ENCODE measurements around the genes SGMS2, CFI, RRH and ALPK1.

DNA sequence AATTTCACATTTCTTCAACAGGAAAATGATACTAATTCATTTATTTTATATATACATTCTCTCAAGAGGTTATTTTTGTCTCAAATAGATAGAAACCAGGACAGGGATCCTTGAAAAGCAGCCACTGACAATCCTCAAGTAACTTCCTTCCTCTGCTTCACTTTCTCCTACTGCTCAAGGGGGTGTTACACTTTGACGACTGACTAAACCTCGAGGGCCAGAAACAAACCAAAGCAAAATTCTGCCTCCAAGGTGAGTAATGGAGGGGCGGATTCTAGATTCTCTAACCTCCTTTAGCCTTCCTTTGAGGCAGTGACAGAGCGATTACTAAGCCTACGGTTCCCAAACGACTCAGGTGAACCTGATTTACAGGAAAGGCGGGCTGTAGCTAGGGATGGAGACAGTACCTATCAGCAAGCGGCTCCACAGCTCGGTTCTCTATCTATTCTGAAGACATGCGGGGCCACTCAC, 589 bp downstream of the TBCK start:
- PRO-cap, 4 experiments = no peak in any of the 4 experiments
- RAMPAGE, long total RNA, 2 experiments = no peak in any of the 2 experiments
- RRBS = no CpG with 5 or more reads among the region's 10 CpGs

GRCh38 chr4:106317050-106317600, 775 bp downstream of the AIMP1 start:
- PRO-cap, 4 experiments = no peak in any of the 4 experiments
- RAMPAGE, long total RNA, 2 experiments = no peak in any of the 2 experiments
- RRBS = no CpG with 5 or more reads among the region's 8 CpGs

DNA sequence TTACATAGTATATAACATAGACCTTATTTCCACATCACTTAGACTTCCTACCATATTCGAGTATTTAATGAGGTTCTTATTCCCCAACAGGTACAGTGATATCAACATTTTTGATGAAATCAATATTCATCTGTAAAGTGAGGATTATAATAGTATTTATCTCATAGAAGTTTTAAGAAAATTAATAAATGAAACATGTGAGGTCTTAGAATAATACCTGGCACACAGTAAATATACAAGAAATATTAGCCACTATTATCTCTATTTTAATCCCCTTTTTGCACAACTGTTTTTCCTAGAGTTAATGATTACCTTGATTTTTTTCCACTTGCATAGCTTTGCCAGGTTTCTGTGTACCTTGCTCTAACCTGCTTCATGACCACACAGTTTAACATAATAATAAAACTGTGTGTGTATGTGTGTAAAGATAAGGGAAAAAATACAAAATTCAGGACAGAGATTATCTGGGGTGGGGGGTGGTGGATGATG, 86.9 kb downstream of the PAPSS1 start:
- PRO-cap, 4 experiments = no peak in any of the 4 experiments
- RAMPAGE, long total RNA, 2 experiments = no peak in any of the 2 experiments
- RRBS = no CpG with 5 or more reads among the region's 1 CpG

DNA sequence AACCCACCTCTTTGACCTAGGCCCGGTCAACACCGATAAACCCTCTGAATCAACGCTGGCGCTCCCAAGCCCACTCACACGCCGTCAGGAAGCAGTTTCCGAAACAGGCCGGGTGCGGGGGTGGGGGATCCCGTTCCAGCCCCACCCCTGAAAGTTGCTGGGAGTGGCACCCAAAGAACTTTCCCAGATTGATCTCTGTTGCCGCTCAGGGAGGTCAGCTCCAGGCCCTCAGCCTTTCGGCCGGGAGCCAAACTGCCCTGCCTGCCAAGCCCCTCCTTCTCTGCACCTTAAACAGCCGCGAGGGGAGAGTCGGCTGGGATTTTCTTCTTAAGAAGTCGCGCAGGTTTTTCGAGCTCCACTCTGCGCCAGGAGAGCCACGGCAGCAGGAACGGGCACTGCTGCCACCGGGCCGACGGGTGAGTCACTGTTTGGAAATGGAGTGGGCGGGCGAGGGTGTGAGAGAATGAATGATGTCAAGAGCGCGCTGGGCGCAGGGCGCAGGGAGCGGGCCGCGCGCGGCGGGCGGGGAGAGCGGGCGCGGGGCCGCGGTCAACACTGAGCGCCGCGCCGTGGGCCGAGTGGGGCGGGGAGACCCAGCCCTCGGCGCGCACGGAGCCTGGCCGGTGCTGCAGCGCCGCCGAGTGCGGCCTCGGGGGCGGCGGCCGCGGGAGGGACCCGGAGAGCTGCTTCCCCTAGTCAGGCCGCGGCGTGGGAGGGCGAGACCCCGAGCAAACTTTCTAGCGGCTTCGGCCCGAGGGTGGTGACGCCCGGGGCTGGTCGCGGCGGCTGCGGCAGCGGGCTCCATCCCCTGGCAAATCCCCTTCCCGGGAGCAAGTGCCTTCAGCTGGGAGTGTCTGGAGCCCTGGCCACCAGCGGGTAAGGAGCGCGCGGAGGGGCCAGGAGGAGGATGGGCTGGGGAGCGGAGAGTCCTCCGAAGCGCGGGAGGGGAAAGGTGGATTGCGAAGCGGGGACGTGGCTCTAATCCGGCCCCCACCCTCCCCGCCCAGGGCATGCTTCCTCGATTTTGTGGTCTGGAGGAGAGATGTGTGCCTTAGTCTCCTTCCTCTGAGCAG, at the start of gene SGMS2:
TSS of gene SGMS2 (plus strand) at position 555 of the 1,073 bp plus-strand sequence.
- PRO-cap, 4 experiments = peak in 4 of 4 experiments; most common plus-strand start position 186 of the sequence (in 2); most common minus-strand start position 426 of the sequence (in 4)
- RAMPAGE, long total RNA, 2 experiments = start-site peak on the plus strand in 1 of 2 experiments, centred at position 664 of the sequence, 18 reads per replicate
- RRBS = 2% methylated on average over 32 of the region's 94 CpGs

- PRO-cap, 4 experiments = peak in 2 of 4 experiments; most common plus-strand start chr4:107826716 (in 1); most common minus-strand start chr4:107826619 (in 2)
- RAMPAGE, long total RNA, 2 experiments = no peak in any of the 2 experiments
- RRBS = no CpG with 5 or more reads among the region's 8 CpGs
These were observed 1.7 kb downstream of the SGMS2 start for GRCh38 chr4:107826076-107827173.

DNA sequence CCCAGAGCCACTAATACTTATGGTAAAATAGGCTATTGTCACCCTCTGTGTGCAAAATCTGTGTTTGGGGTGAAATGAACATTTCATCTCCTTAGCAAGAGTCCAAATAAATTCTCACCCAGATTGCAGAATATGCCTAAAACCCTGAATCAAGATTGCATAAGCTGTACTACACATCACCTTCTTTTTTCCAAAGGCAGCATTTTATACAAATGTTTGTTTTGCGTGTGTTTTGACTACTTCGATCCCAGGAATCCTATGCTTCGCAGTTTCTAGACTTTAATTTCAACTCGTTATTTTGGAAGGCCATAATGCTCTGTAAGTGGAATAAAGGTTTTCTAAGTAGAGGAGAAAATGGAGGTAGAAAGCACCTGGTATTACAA, 12.2 kb upstream of the HADH start:
- PRO-cap, 4 experiments = no peak in any of the 4 experiments
- RAMPAGE, long total RNA, 2 experiments = no peak in any of the 2 experiments
- RRBS = no CpG with 5 or more reads among the region's 4 CpGs

DNA sequence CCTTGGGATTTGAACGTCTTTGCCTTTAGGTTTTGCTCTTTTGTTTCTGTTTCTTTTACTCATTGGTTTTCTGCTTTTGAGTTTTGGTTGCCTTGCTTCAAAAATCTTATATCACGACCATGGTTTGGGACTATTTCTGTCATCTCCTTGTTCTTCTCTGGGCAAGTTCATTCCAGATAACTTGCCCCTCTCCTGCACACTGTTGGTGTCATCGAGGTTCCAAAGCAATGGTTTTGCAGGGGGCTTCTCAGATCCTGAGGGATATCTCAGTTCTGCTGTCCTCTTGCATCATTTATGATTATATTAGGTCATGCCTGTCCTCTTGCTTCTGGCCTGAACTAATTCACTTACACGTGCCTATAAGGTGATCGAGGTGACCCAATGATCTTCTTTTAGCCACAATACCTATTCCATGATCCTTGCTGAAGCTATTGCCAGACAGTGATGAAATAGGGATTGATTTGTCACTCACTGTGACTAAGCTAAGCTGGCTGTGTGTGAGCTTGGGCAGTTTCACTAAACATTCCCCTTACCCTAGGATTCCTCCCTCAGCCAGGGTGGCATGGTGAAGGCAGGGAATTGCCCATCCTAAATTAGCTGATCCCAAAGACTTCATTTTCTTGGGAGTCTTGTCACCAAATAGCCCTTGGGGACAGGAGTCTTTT, 18.9 kb downstream of the HADH start:
- PRO-cap, 4 experiments = no peak in any of the 4 experiments
- RAMPAGE, long total RNA, 2 experiments = no peak in any of the 2 experiments
- RRBS = no CpG with 5 or more reads among the region's 5 CpGs

- PRO-cap, 4 experiments = no peak in any of the 4 experiments
- RAMPAGE, long total RNA, 2 experiments = start-site peak on the plus strand in 1 of 2 experiments, at chr4:108014446-108014532 at its widest, 18 reads per replicate
- RRBS = no CpG with 5 or more reads among the region's 9 CpGs
These were observed 24.6 kb downstream of the HADH start for GRCh38 chr4:108014282-108014634.

GRCh38 chr4:108029988-108030209, 40.2 kb downstream of the HADH start:
- PRO-cap, 4 experiments = no peak in any of the 4 experiments
- RAMPAGE, long total RNA, 2 experiments = no peak in any of the 2 experiments
- RRBS = no CpG with 5 or more reads among the region's 1 CpG

DNA sequence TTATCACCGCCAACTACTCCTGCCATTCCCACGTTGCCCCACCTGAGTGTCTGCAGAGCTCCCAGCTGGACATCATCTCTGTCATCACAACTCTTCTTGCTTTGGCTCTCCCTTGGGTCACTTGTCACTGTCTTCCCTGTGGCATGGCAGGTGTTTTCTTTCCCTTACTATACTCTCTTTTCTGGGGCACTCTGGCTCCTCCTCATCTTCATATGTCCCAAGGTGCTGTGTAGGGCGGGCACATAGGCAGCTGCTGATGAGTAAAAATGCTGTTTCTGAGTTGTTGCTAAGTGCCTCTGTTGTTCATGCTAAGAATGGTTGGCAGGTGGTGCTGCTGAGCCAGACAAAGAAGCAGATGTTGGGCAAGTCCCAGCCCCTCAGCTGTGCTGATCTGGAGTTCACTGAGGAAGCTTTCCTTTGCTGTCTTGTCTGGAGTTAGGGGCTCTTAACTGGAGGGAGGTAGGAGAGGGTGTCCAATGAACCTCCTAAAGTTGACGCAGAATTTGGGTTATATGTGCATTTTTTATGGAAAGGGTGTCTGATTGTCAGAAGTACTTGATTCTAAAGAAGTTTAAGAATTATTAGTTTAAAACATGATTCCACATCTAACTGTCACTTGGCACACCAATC, 40.6 kb downstream of the HADH start:
- PRO-cap, 4 experiments = no peak in any of the 4 experiments
- RAMPAGE, long total RNA, 2 experiments = no peak in any of the 2 experiments
- RRBS = no CpG with 5 or more reads among the region's 4 CpGs

DNA sequence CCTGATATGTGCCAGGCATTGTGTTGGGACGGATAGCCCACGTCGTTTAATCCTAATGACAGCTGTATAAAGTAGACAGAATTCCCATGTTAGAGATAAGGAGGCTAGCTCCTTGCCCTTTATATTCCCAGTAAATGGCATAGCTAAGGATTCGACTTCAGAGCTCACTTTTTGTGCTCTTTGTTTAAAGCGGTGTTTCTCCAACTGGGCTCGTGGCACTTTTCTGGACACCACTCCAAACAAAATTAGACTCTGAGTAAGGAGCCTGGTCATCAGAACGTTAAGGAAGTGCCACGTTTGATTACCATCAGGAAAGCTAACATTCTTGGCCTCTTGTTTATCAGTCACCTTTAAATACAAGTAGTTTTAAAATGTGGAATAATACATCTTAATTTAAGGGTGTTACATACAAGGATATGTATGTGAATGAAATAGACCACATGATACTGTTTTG, 1.1 kb downstream of the RPL34 start:
- PRO-cap, 4 experiments = peak in 1 of 4 experiments; most common minus-strand start position 223 of the sequence (in 1)
- RAMPAGE, long total RNA, 2 experiments = no peak in any of the 2 experiments
- RRBS = no CpG with 5 or more reads among the region's 8 CpGs

DNA sequence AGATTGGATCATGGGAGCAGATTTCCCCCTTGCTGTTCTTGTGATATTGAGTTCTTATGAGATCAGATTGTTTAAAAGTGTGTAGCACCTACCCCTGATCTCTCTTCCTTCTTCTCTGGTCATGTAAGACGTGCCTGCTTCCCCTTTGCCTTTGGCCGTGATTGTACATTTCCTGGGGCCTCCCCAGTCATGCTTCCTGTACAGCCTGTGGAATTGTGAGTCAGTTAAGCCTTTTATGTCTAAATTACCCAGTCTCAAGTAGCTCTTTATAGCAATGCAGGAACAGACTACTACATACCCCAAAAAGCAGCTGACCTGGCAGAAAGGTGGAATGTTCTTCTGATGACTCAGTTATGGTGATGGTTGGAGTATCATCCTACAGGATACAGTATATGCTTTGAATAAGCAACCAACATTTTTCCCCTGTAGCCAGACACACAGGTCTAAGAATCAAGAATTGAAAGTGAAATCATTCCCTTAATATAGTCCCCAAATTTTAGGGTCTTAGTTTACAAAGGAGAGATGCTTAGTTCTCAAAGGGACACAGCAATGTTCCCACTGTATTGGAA, 11.3 kb upstream of the MCUB start:
- PRO-cap, 4 experiments = no peak in any of the 4 experiments
- RAMPAGE, long total RNA, 2 experiments = no peak in any of the 2 experiments
- RRBS = no CpG with 5 or more reads among the region's 2 CpGs

GRCh38 chr4:109701666-109702036, 1.6 kb downstream of the CASP6 start:
- PRO-cap, 4 experiments = no peak in any of the 4 experiments
- RAMPAGE, long total RNA, 2 experiments = no peak in any of the 2 experiments
- RRBS = no CpG with 5 or more reads among the region's 9 CpGs

GRCh38 chr4:109801759-109802521, at the start of gene CFI:
Gene CFI (minus strand): TSS chr4:109801999.
- PRO-cap, 4 experiments = peak in 2 of 4 experiments; most common plus-strand start chr4:109802254 (in 1); most common minus-strand start chr4:109802149 (in 2)
- RAMPAGE, long total RNA, 2 experiments = no peak in any of the 2 experiments
- RRBS = no CpG with 5 or more reads among the region's 2 CpGs

DNA sequence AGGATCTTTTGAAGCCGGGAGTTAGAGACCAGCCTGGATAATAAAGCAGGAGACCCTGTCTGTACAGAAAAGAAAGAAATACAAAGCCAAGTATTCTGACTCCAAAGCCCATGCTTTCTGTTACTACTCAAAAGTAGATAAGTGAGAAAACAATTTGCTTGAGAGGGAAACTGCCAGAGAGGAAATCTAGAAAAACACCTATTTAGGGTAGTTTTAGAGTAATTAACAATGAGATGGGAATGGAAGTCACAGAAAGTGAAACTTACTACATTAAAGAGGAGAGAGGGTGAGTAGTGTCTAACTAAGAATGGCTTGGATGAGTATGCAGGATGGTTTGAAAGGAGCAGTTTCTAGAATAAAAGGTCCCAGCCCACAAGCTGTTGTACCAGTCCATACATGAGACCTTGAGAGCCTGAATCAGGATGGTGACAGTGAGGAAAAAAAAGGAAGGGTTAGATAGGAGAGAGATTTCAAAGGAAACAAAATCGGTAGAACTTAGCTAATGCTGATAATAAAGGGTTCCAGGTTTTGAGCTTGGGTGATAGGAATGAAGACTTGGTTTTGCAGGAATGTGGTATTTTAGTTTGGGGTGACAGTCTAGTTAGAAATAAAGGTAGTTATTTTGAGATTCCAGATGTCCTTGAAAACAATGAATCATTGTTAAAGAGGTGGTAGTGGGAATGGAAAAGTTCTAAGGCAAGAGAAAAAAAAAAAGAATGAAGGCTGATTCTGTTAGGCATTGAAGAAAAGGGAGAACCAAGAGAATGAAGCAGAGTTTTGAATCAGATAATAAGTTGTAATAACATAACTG, 1.4 kb downstream of the GAR1 start:
- PRO-cap, 4 experiments = no peak in any of the 4 experiments
- RAMPAGE, long total RNA, 2 experiments = no peak in any of the 2 experiments
- RRBS = no CpG with 5 or more reads among the region's 2 CpGs

DNA sequence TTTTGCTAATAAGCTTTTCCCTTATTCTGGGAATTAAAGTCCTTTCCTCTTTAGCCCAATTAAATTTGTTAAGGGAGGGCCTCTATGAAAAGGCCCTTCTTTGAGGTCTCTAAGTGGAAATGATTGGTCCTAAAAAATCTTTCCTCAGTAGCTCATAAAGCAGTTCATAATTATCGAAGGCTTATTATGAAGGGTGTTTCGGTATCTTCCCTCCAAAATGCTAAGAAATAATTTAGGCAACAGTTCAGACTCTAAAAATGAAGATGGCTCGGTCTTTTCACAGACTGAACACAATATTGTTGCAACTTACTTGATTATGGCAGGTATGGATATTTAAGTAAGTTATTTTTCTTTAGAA, at the start of gene RRH:
TSS of gene RRH (plus strand) at position 162 of the 358 bp plus-strand sequence.
- PRO-cap, 4 experiments = no peak in any of the 4 experiments
- RAMPAGE, long total RNA, 2 experiments = no peak in any of the 2 experiments
- RRBS = no CpG with 5 or more reads among the region's 3 CpGs

GRCh38 chr4:109973139-109973596, 60.5 kb downstream of the EGF start:
- PRO-cap, 4 experiments = no peak in any of the 4 experiments
- RAMPAGE, long total RNA, 2 experiments = no peak in any of the 2 experiments
- RRBS = no CpG with 5 or more reads among the region's 4 CpGs

DNA sequence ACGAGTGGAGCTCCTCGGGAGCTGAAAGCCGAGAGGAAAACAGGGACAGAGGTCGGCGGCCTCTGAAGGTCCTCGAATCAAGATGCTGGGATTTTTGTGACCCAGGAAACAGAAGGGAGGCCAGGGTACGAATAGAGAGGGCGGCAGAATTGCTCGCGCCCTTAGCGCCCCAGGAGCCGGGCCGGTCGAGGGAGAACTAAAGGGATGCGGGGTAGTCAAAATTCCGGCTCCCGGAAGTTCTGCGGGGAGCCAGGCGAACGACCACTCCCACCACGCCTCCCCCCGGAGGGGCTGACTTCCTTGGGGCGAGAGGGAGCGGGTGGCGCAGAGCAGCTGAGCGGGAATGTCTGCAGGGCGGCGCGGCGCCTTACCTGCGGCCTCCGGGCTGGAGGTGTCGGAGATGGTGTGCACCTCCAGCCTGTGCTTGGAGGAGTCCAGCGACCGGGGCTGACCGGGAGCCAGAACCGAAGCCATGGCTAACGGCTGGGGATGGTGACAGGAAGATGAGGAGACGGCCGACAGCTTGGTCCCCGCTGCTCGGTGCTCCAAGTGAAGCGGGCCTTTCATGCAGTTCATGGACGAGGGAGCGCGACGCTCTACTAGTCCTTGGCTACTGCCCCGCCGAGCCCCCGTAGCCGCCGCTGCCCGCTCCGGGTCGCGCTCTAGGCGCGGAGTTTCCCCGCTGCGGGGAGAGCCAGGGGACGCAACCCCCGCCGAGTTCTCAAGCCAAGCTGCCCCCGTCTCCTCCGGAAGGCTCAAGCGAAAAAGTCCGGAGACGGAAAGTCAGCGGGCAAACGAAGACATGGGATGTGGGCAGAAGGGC, 781 bp downstream of the PITX2 start:
- PRO-cap, 4 experiments = no peak in any of the 4 experiments
- RAMPAGE, long total RNA, 2 experiments = no peak in any of the 2 experiments
- RRBS = 6% methylated on average over 29 of the region's 70 CpGs

- PRO-cap, 4 experiments = no peak in any of the 4 experiments
- RAMPAGE, long total RNA, 2 experiments = no peak in any of the 2 experiments
- RRBS = no CpG with 5 or more reads among the region's 27 CpGs
These were observed 9.9 kb upstream of the PITX2 start for GRCh38 chr4:110632791-110633234.

- PRO-cap, 4 experiments = peak in 4 of 4 experiments; most common plus-strand start chr4:112297369 (in 3); most common minus-strand start chr4:112297205 (in 2)
- RAMPAGE, long total RNA, 2 experiments = start-site peak on the plus strand in 1 of 2 experiments, at chr4:112297368-112297406 at its widest, 127 reads per replicate
- RRBS = no CpG with 5 or more reads among the region's 6 CpGs
These were observed at the start of gene ALPK1 for GRCh38 chr4:112296866-112297981. Gene ALPK1 (plus strand): TSS chr4:112297369.